Metastatic Pancreatic Carcinoma in the Ovary (tissue), 1 donor: ENCODE data around the gene GJB6.

DNA sequence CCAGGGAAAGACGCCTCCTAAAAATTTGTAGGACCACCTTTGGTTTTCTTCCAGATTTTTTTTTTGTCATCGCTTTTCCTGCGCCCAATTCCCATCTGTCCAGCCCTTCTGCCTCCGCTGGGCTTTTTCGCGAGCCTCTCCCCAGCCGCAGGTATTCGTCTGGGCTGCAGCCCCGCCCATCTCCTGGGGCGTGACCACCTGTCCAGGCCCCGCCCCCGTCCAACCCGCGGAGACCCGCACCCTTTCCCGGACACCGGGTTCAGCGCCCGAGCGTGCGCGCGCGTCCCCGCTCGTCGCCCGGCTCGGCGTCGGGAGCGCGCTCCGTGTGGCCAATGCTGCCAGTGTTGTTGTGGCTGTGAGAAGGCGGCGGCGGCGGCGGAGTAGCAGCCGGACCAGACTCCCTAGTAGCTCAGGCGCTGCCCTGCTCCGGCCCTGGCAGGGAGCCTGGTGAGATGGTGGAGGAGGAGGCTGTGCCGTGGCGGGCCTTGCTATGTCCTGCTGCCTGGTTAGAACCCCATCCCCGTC is 553.3 kb downstream of the TUBA3C start:
- PRO-cap = no peak

- PRO-cap = no peak
Measured at GRCh38 chr13:19109488-19110010, 72.1 kb downstream of the TUBA3C start.

- PRO-cap = no peak
Measured at GRCh38 chr13:19243852-19244307, 62.3 kb upstream of the TUBA3C start.

GRCh38 chr13:19601735-19602934 is 31.3 kb upstream of the MPHOSPH8 start:
- PRO-cap = no peak

GRCh38 chr13:19634404-19634699 is 893 bp downstream of the MPHOSPH8 start:
- PRO-cap = unidirectional peak, minus-strand start at chr13:19634476

- PRO-cap = no peak
Measured at GRCh38 chr13:19759034-19759538, 23.7 kb downstream of the PSPC1 start.

- PRO-cap = no peak
Measured at GRCh38 chr13:19772139-19772743, 10.5 kb downstream of the PSPC1 start.

DNA sequence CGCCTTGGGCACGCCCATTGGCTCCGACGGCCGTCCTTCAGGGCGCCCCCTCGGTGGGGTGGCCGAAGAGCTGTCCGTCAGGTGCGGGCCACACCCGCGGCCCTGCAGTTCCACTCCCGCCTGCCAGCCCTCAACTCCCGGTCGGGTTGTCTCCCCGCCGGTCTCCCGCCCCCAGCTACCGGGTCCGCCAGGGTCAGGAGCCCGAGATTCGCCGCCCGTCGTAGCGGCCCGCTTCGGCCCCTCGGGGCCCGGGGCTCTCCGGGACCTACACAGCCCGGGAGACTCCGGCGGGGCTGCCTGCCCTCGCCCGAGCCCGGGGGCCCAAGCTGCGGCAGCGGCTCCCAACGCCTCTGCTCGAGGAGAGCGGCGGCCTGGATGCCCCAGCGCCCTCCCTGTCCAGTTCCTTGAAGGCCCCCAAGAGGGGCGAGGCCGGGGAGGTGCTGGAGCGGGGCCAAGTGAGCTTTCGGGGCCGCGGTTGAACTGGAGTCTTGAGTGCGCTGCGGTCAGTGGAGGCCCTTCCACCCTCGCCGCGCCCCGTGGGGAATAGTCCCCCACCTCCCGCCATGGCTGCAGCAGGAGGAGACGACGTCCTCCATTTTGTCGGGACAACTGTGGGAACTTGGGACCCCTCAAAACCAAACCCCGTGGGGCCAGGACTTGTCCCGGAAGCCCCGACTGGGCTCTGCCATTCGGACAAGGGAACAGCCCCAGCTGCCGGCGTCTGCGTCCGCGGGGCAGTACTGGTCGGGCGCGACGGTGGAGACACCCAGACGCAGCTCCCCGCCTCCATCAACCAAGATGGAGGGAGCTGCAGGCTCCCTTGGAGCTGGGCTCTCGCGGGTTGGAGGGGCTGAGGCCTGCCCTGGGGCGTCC is 521 bp upstream of the ZMYM5 start:
- PRO-cap = bidirectional peak, plus-strand start at position 133 of the sequence, minus-strand start outside the sequence; bidirectional peak, plus-strand start at position 491 of the sequence, minus-strand start at position 406 of the sequence

DNA sequence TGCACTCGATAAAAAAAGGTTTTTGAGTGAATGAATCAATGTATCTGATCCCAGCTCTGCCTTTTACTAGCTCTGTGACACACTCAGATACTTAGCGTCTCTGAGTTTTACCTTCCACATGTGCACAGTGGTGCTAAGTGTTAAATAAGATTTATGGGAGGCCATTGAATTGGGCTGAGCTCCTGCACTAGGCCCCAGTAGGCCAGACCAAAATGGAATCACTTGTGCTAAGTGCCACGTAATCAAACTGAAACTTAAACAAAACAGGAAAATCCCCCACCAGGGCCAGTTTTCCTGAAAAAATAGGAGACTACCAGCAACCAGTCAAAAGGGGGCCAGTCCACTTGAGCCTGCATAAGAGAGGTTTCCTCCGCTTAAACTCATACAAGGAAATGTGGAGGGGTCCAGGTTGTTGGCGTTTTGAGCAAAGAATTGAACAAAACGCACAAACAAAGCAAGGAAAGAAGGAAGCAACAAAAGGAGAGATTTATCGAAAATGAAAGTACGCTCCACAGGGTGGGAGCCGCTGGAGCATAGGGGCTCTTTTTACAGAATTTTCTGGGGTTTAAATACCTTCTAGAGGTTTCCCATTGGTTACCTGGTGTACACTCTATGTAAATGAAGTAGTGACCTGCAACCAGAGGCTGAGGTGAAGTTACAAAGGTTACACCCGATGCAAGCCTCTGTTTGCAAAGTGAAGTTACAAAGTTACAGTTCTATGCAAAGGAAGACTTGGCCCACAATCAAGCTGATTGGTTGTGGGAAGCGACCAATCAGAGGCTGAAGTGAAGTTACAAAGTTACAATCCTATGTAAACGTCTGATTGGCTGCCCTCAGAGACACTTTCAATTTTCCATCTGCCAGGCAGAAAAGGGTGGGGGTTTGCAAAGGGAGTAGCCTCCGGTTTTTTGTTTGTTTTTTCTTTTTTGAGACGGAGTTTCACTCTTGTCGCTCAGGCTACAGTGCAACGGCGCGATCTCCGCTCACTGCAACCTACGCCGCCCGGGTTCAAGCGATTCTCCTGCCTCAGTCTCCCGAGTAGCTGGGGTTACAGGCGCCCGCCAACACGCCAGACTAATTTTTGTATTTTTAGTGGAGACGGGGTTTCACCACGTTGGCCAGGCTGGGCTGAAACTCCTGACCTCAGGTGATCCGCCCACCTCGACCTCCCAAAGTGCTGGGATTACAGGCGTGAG is 40.5 kb downstream of the GJA3 start:
- PRO-cap = bidirectional peak, plus-strand start at position 950 of the sequence, minus-strand start at position 702 of the sequence

DNA sequence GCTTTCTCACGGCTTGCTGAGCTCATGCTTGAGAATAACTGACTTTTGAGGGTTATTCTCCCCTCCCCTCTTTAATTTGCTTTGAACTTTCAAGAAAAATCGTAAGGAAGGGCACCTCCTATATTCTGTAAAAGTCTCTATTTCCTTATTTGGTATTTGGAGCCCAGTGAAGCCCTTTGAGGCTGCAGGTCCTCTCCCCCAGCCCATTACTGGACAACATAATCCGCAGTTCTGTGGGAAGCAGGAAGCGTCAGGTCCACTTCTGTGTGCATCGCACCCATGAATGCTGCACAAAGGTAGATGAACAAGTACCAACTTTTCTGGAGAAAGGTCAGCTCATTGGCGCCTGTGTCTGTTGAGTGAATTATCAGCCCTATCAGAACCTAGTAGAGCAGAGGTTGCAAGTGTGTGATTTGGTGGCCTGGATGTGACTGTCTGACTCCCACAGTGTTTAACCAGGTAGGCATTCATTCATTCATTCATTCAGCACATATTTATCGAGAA is 29.4 kb downstream of the GJA3 start:
- PRO-cap = no peak

DNA sequence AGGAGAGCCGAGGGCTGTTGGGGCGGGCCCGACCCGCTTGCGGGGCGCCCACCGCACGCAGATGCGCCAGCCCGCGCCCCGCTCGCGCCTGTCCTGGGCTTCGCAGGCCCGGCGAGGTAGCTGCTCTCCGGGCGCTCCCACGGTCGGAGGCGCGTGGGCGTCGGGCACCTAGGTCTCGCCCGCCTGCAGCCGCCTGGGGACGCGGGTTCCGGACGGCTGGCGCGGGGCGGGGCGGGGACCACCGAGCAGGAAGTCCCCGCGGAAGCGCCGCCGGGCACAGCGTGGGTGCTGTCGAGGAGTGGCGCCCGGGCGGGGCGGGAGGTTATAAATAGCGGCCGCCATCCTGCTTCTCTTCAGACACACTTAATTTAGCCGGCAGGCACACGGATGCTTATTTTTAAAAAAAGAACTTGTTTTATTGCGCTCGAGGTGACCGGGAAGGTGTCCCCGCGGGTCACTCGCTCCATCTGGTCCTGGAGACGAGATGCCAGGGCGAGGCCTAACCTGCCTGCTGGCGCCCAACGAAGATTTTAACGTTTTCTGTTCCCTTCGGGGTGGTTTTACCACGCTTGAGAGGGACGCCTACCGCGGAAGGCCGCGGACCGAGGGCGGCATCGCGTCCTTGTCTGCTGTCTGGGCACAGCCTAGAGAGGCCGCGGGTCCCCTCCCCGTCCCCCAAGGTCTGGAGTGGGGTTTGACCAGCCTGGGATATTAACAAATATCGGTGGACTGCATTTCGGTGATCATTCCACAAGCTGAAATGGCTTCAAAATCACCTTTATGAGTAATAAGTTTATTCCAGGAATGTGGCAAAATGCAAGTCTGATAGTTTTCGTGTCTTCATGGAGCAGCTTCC is 724 bp upstream of the GJA3 start:
- PRO-cap = no peak

GRCh38 chr13:20231778-20232646 is at the start of gene GJB6:
GJB6 (minus strand) TSS chr13:20232319.
- PRO-cap = no peak

- PRO-cap = no peak
Measured at GRCh38 chr13:20337089-20337513, 105.0 kb upstream of the GJB6 start.

DNA sequence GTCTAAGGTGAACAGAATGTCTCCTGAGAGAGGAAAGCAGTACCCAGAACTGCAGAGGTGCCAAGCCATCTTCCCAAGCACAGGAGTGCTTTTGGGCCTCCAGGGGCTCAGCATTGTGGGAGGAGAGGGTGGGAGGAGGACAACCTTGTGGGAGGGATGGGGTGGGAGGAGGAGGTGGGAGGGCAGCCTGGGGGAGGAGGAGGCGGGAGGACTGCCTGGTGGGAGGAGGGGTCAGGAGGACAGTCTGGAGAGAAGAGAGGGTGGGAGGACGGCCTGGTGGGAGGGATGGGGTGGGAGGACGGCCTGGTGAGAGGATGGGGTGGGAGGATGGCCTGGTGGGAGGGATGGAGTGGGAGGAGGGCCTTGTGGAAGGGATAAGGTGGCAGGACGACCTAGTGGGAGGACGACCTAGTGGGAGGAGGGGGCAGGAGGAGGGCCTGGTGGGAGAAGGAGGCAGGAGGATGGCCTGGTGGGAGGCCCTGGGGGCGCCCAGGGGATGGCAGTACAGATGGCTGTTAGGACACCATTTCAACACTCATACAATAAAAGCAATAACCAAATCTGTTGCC is 63.8 kb downstream of the CRYL1 start:
- PRO-cap = no peak

DNA sequence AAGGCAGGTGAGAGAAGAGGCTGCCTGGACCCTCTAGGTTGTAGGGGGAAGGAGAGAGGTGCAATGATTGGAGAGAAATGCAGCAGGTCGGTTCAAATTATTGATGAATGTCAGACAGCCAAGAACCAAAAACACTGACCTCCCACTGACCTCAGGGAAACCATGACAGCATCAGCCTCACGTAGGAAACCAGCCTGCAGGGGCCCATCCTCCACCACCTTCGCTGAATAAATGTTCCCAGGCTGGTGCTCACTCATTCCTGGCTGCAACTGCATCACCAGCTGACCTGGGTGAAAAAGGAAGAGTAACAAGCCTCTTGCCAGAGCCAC is 7.0 kb upstream of the IFT88 start:
- PRO-cap = no peak

DNA sequence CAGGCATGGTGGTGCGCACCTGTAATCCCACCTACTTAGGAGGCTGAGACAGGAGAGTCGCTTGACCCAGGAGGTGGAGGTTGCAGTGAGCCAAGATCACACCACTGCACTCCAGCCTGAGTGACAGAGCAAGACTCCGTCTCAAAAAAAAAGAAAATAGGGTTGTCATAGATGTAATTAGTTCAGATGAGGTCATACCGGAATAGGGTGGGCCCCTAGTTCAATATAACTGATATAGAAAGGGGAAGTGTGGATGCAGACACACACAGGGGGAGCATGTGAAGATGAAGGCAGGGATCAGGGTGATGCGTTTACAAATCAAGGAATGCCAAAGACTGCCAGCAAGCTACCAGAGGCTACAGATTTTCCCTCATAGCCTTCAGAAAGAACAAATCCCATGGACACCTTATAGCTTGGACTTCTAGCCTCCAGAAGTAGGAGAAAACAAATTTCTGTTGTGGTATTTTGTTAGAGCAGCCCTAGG is 24.3 kb upstream of the EEF1AKMT1 start:
- PRO-cap = no peak

- PRO-cap = no peak
Measured at GRCh38 chr13:20824489-20825246, 50.9 kb upstream of the EEF1AKMT1 start.

DNA sequence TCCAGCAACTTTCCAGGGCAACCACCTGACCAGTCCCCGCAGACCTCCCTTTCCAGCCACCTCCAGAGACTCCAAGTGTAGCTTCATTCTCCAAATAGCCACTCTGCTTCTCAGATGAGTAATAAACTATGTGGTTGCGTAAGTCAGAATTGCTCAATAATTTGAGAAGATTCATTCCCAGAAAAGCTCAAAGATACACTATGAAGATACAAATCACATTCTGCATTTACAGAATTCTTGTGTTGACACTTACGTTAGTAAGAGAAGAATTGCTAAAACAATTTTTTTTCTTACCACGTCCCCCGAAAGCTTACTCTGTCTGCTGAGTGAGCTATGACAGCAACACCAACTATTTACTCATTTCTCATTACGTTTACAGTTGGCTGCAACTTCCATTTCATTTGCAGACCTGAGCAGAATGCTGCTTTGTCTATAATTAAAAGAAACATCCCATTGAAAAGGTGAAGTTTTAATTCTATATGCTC is 8.3 kb upstream of the LATS2 start:
- PRO-cap = no peak

GRCh38 chr13:21074928-21076198 is 14.0 kb upstream of the LATS2 start:
- PRO-cap = unidirectional peak, plus-strand start at chr13:21075663; unidirectional peak, minus-strand start at chr13:21075850

GRCh38 chr13:21148450-21148837 is 8.5 kb downstream of the SAP18 start:
- PRO-cap = no peak